Keratinocyte (primary cell): ENCODE data around the genes MYOT and CXXC5.

DNA sequence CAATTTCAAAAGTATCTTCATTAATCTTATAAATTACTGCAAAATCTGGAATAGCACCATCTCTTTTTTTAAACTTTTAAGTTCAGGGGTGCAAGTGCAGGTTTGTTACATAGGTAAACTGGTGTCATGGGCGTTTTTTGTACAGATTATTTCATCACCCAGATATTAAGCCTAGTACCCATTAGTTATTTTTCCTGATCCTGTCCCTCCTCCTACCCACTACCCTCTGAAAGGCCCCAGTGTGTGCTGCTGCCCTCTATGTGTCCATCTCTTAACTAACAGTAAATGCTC lies 46.4 kb upstream of the HNRNPA0 start:
CAGE:
- cytosol, long polyA minus RNA = no peak
- cytosol, long polyA plus RNA = no peak
- long polyA plus RNA = no peak
- nucleus, long polyA minus RNA = no peak
- nucleus, long polyA plus RNA = no peak

DNA sequence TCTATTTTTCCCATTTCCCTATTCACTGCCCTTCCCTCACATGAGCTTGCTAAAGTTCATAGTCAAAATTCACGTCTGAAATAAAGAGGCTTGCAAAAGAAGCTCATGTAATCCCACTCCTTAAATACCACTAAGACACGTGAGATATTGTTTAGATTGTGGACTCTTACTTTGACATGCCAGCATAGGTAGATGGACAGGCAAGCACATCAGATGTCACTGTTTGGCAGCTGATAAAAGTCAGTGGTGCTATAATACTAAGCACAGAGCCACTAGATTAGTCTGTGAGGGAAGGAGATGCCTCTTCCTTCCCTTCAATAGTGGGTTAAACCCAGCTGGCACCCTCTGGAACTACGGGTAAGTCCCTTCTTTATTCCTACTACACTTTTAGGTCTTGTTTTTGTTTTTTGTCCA lies at the start of gene MYOT:
Gene MYOT, plus strand, starts transcription at position 264 of the 414 bp plus-strand sequence.
CAGE:
- cytosol, long polyA minus RNA = no peak
- cytosol, long polyA plus RNA = no peak
- long polyA plus RNA = no peak
- nucleus, long polyA minus RNA = no peak
- nucleus, long polyA plus RNA = no peak

DNA sequence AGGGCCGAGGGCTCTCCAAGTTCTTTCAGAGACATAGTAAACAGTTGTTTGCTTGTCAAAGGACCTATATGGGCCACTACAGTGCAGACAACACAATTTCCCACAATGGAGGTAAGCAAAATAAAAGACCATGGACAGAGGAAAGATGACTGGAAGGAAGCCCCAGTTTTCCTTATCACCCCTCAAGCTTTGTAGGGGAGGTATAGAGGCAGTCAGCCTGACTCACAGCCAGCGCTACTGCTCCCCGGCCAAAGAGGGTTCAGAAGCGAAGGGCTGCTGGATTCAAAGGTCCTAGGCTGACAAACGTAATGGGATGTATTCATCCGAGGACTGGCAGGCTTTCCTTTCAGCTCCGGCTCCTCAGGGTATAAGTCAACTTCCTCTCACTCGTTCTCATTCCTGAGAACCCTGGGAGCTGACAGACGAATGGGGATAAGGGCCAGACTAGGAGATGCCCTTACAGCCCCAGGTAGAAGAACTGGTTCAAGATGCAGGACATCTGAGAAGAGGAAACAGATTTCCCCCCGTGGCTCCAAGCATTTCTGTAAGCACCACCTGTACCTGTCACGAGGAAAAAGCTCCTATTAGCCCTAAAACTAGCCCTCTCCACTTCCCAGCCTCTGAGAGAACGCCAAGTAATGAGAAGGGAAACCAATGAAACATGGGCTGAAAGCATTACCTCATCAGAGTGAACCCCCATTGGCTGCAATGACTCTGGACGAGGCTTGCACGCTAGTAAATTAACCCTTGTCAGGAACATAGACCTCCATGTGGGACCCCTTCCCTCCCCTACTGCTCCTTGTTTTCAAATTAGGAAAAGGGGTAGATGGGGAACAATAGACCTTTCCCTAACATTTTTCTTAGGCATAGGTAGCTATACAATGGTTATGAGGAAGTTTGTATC lies 22.1 kb upstream of the FAM13B start:
CAGE:
- cytosol, long polyA minus RNA = no peak
- cytosol, long polyA plus RNA = no peak
- long polyA plus RNA = no peak
- nucleus, long polyA minus RNA = no peak
- nucleus, long polyA plus RNA = no peak

DNA sequence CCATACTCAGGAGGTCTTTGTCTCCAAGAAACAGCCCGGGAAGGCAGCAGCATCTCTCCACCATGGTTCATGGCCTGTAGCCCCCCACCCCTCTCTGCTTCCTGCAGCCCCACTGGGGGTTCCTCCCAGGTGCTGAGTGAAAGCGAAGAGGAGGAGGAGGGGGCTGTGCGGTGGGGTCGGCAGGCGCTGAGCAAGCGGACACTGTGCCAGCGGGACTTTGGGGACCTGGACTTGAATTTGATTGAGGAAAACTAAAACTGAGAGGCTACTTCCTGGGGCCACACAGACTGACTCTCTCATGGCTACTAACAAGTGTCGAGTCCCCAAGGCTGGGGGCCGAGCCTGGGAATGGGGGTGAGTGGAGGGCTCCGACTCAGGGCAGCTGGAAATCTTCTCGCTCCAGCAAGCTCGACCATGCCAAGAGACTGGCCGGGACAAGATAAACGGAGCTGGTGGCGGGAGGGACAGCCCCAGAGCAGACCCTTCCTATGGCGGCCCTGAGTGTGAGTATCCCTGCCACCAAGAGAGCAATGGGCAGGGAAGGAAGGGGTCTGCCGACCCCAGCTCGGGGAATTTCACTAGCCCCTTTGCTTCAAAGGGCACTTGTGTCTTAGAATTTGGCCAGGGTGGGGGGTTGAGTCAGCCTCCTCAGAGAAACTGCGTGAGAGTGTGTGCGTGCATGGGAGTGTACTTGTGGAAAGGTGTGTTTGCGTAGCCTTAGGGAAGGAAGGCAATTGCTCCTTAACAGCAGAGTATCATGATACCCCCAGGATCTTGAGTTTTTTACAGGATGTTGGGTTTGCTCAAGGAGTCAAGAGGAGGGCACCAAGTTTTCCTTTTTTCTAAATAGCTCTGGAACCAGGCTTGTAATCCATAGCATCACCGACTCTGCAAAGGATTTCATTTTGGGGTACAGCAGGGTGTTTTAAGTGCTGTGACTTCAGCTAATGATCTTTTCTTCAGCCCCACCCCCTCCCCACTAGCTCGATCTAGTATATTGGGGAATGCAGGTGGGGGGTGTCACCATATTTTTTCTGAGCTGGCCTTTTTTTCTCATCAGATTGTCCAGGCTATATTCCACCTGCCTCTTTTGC lies 5.4 kb upstream of the KDM3B start:
CAGE:
- cytosol, long polyA minus RNA = no peak
- cytosol, long polyA plus RNA = no peak
- long polyA plus RNA = no peak
- nucleus, long polyA minus RNA = no peak
- nucleus, long polyA plus RNA = no peak

DNA sequence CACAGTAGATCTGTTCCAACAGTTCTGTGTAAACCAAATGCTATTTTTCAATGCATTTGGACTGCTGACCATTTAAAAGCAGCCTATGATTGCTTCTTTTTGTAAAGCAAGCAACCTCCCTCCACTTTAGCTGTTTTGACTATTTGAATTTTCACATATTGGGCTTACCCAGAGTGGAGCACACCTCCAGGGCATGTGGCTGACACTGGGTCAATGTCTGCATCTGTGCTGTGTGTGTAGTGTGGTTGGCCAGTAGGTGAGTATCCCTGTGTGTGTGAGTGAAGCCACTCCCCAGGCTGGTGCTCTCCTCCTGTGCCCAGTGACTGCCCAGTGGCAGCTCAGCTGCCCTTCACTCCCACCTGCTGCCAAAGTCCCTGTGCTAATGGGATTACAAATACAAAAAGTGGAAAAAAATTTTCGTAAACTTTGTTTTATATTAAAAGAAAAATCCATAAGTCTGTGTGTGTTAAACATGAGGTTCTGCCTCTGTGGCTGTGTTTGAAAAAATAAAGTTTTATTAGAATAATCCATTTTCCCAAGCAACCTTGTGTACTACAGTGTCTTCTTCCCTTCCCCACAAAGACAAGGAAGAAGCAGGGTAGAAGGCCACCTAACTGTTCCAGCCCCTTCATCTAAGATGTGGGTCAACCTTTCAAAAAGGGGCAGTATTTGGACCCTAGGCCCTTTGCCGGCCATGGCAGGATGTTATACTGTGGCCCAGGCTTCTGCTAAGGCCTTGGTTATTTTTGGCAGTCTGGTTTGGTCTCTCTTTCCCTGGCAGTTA lies 3.1 kb upstream of the KDM3B start:
CAGE:
- cytosol, long polyA minus RNA = no peak
- cytosol, long polyA plus RNA = no peak
- long polyA plus RNA = no peak
- nucleus, long polyA minus RNA = no peak
- nucleus, long polyA plus RNA = no peak

DNA sequence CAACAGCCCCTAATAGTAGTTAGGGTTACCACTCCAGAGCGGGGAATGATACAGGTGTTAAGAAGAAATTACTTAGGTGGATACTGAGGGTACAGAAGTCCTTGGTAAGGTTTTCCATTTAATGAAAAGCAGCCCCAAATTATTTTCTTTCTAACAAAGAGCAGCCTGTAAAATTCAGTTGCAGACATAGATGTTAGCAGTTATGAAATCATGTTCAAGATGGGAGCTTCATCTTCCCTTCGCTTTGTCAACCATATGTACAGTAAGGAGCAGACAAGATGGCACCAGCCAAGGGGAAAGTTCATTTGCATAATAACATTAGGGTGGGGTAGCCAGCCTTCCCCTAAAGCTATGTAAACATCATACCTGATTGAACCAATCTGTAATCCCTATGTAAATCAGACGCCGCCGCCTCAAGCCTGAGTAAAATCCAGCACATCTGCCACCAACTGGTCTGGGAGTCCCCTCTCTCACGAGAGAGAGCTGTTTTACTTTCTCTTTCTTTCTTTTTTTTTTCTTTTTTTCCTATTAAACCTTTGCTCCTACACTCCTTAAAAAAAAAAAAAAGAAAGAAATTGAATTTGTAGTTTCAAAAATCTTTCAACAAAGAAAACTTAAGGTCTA lies 30.9 kb upstream of the REEP2 start:
CAGE:
- cytosol, long polyA minus RNA = no peak
- cytosol, long polyA plus RNA = no peak
- long polyA plus RNA = no peak
- nucleus, long polyA minus RNA = no peak
- nucleus, long polyA plus RNA = no peak

DNA sequence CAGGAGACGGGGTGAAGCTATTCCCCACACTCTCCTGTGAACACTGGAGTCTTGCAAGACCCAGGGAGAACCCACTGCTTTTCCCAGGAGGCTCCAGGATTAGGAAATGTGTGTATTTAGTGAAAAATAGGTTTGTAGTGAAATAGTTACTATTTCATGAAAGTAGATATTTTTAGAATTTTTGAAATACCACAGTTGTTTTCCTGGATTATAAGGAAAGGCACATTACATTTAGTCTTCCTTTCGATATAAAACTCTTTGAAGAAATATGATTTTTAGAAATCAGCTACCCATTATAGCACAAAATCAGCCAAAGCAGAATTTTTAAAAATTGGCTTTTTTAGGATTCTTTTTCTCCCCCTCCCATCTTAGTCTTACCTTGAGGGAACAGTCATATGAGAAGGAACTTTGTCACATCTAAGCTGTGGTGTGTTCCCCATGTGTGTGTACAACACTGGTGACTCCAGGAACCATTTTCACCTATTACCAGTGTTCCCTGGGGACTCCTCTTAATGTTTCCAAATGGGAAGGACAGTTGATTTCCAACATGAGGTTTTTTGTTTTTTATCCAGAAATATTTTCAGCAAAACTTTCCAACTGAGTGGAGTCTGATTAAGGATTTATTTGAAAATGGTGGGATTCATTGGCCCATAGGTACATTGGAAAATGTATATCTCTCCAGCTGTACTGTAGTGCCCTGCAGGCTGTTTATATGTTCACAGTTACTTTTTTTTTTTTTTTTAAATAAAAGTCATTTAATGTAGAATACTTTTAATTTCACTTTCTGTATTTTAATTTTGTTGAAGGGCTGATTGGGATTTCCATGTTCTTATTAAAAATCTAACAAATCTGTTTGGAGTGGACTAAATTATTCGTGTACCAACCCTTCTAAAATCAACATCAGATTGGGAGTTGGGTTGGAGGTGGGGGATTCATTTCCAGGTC lies 2.4 kb upstream of the REEP2 start:
CAGE:
- cytosol, long polyA minus RNA = no peak
- cytosol, long polyA plus RNA = no peak
- long polyA plus RNA = no peak
- nucleus, long polyA minus RNA = no peak
- nucleus, long polyA plus RNA = no peak

CAGE:
- cytosol, long polyA minus RNA = no peak
- cytosol, long polyA plus RNA = no peak
- long polyA plus RNA = no peak
- nucleus, long polyA minus RNA = no peak
- nucleus, long polyA plus RNA = no peak
Observed at GRCh38 chr5:138492959-138493524, 27.8 kb downstream of the EGR1 start.

DNA sequence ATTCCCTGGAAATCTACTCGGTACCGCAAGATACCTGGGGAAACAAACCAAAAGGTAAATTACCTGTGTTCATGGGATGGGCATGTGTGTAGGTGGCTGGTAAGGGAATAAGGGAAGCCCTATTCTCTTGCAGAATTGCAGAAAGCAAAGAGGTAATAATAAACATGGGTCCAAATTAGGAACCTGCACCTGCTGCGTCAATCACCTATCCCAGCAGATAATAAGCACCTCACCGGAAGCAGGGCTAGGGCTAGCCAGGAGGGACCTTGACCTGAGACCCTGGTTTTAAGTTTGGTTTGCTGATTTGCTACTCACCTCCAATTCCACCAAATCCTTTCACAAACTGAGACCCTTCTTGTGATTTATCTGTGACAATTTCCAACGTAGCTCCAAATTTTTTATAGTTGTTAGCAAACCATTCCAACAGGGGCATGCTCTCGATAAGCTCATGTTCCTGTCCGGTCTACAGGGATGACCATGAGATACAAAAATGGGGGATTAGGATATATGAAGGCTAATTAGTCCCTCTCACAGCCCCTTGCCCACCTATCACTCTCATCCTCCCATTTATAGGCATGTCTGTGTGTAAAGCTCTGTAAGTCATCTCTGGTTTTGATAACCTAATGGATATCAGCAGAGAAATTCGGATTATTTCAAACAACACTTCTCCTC lies 34.5 kb downstream of the ETF1 start:
CAGE:
- cytosol, long polyA minus RNA = no peak
- cytosol, long polyA plus RNA = no peak
- long polyA plus RNA = no peak
- nucleus, long polyA minus RNA = no peak
- nucleus, long polyA plus RNA = no peak

DNA sequence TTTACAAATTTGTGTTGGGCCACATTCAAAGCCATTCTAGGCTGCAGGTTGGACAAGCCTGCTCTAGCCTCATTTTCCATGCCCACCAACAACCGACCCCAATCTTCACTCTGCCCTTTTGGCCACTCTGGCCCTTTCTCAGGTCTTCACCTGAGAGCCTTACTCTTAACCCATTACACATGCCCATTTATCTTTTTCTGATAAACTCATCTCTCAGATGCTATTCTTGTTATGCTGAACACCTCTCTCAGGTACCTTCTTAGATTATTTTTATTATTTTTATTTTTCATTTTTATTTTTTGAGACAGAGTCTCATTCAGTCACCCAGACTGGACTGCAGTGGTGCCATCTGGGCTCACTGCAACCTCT lies 11.4 kb downstream of the HSPA9 start:
CAGE:
- cytosol, long polyA minus RNA = no peak
- cytosol, long polyA plus RNA = no peak
- long polyA plus RNA = no peak
- nucleus, long polyA minus RNA = no peak
- nucleus, long polyA plus RNA = no peak

DNA sequence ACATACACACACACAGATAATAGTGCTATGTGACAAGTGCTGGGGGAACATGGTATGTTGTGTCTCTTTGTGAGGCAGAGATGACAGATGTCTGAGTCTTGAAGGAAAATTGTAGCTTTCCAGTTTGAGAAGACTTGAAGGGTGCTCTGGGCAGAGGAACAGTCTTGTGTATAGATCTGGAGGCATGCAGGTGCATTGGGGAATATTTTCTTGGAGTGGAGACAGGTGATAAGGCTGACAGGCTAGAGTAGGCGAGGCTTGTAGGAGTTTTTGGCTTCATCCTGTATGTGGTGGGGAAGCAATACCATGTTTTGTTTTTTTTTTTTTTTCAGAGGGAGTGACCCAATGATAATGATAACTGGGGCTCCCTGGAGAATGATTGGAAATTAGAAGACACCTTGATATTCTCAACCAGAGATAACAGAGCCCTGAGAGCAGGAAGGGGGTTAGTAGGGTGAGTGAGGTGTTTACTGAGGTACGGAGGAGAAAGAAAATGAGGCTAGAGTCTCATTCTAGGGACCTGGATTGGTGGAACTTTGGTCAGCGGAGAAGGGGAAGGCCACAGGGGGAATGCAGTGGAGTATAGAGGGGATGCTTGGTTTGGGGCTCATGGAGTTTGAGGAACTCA lies 13.0 kb downstream of the CTNNA1 start:
CAGE:
- cytosol, long polyA minus RNA = no peak
- cytosol, long polyA plus RNA = no peak
- long polyA plus RNA = no peak
- nucleus, long polyA minus RNA = no peak
- nucleus, long polyA plus RNA = no peak

CAGE:
- cytosol, long polyA minus RNA = no peak
- cytosol, long polyA plus RNA = no peak
- long polyA plus RNA = no peak
- nucleus, long polyA minus RNA = no peak
- nucleus, long polyA plus RNA = no peak
Observed at GRCh38 chr5:138932625-138932824, 57.4 kb upstream of the LRRTM2 start.

GRCh38 chr5:138953229-138953930 lies 78.2 kb upstream of the LRRTM2 start:
CAGE:
- cytosol, long polyA minus RNA = no peak
- cytosol, long polyA plus RNA = no peak
- long polyA plus RNA = no peak
- nucleus, long polyA minus RNA = no peak
- nucleus, long polyA plus RNA = no peak

GRCh38 chr5:139297526-139298083 lies 4.1 kb downstream of the MATR3 start:
CAGE:
- cytosol, long polyA minus RNA = no peak
- cytosol, long polyA plus RNA = no peak
- long polyA plus RNA = no peak
- nucleus, long polyA minus RNA = no peak
- nucleus, long polyA plus RNA = no peak

DNA sequence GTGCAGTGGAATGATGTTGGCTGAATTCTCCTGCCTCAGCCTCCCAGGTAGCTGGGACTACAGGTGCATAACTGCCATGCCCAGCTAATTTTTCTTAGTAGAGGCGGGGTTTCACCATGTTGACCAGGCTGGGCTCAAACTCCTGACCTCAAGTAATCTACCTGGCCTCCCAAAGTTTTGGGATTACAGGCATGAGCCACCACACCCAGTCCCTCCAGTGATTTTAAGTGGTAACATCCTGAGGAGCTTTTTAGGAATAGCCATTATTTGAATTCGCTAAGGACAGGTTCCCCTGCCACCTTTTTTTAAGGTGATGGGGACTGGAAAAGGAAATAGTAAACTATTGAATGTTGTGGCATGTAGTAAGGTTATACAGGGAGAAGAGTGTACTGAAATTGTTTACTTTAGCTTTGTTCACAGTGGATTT lies 9.7 kb upstream of the PAIP2 start:
CAGE:
- cytosol, long polyA minus RNA = no peak
- cytosol, long polyA plus RNA = no peak
- long polyA plus RNA = no peak
- nucleus, long polyA minus RNA = no peak
- nucleus, long polyA plus RNA = no peak

GRCh38 chr5:139363263-139363648 lies 19.8 kb downstream of the SLC23A1 start:
CAGE:
- cytosol, long polyA minus RNA = no peak
- cytosol, long polyA plus RNA = no peak
- long polyA plus RNA = no peak
- nucleus, long polyA minus RNA = no peak
- nucleus, long polyA plus RNA = no peak

CAGE:
- cytosol, long polyA minus RNA = start-site peak on the minus strand at chr5:139369023-139369104, 11 reads
- cytosol, long polyA plus RNA = no peak
- long polyA plus RNA = no peak
- nucleus, long polyA minus RNA = no peak
- nucleus, long polyA plus RNA = no peak
Observed at GRCh38 chr5:139368508-139369336, 14.4 kb downstream of the SLC23A1 start.

CAGE:
- cytosol, long polyA minus RNA = no peak
- cytosol, long polyA plus RNA = no peak
- long polyA plus RNA = no peak
- nucleus, long polyA minus RNA = no peak
- nucleus, long polyA plus RNA = no peak
Observed at GRCh38 chr5:139387992-139388889, 1.5 kb downstream of the MZB1 start.

CAGE:
- cytosol, long polyA minus RNA = no peak
- cytosol, long polyA plus RNA = no peak
- long polyA plus RNA = no peak
- nucleus, long polyA minus RNA = no peak
- nucleus, long polyA plus RNA = no peak
Observed at GRCh38 chr5:139393950-139394560, 849 bp downstream of the PROB1 start.

DNA sequence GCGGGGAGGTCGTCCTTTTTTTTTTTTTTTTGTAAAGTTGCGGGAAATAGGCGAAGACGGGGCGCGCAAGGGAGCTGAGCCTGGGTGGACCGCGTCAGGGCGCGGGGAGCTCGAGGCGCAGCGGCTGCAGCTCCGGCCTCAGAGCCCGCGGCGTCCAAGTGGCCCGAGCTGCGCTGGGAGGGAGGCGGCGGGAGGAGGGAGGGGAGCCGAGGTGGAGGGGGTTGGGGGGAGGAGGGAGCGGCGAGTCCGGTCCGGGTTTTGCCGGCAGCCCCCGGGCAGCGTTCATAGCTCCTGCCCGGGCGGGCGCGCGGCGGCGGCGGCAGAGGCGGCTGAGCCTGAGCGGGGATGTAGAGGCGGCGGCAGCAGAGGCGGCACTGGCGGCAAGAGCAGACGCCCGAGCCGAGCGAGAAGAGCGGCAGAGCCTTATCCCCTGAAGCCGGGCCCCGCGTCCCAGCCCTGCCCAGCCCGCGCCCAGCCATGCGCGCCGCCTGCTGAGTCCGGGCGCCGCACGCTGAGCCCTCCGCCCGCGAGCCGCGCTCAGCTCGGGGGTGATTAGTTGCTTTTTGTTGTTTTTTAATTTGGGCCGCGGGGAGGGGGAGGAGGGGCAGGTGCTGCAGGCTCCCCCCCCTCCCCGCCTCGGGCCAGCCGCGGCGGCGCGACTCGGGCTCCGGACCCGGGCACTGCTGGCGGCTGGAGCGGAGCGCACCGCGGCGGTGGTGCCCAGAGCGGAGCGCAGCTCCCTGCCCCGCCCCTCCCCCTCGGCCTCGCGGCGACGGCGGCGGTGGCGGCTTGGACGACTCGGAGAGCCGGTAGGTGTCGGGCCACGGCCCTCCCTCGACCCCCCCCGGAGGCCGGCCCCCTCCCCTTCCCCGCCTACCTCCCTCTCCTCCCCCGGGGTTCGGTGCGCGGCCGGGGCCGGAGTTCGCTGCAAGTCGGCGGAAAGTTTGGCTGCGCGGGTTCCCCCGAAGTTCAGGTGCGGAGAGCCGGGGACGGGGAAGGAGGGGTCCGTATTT lies at the start of gene CXXC5:
Gene CXXC5, plus strand, starts transcription at position 313 of the 1,013 bp plus-strand sequence.
CAGE:
- cytosol, long polyA minus RNA = no peak
- cytosol, long polyA plus RNA = no peak
- long polyA plus RNA = no peak
- nucleus, long polyA minus RNA = no peak
- nucleus, long polyA plus RNA = no peak